Vein endothelial cell (primary cell): ENCODE measurements around the gene GOLM1.

- CAGE, long polyA plus RNA = no peak
Observed at GRCh38 chr9:83670377-83670975, 37.3 kb downstream of the UBQLN1 start.

DNA sequence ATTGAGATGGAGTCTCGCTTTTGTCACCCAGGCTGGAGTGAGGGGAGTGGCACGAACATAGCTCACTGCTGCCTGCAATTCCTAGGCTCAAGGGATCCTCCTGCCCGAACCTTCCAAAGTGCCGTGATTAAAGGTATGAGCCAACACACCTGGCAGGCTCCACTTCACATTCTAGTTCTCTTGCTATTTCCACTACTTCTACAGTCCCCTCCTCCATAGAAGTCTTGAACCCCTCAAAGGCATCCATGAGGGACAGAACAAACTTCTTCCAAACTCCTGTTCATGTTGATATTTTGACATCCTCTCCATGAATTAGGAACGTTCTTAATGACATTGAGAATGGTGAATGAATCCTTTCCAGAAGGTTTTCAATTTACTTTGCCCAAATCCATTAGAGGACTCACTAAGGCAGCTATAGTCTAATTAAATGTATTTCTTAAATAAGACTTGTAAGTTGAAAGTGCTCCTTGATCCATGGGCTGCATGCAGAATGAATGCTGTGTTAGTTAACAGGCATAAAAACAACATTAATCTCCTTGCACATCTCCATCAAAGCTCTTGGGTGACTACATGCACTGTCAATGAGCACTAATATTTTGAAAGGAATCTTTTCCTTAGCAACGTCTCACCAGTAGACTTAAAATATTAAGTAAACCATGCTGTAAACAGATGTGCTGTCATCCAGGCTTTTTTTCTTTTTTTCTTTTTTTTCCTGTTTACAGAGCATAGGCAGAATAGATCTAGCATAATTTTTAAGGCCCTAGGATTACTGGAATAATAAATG lies 36.6 kb downstream of the UBQLN1 start:
- CAGE, long polyA plus RNA = no peak

DNA sequence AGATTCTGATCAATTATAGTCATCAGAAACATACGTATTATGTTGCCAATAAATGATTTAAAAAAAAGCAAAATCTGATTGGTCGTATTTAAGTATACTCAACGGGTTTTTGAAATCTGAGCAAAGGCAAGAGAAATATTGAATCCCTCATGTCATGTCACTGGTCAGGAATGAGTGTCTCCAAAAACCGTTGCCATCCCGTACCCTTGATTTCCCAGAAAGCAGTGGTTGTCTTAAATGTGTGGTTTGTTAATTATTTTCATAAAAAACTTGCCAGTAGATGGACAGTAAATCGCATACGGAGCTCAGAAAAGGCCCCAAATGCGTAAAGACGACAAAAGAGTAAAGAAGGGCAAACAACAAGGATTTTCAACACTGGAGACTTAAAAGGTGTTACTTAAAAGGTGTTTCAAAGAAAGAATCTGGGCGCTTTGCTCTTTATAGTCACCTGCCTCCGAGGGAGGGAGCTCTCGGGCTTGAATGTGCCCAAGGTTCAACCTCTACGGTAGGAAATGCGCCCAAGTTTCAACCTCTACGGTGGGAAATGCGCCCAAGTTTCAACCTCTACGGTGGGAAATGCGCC lies 816 bp downstream of the KIF27 start:
- CAGE, long polyA plus RNA = no peak

DNA sequence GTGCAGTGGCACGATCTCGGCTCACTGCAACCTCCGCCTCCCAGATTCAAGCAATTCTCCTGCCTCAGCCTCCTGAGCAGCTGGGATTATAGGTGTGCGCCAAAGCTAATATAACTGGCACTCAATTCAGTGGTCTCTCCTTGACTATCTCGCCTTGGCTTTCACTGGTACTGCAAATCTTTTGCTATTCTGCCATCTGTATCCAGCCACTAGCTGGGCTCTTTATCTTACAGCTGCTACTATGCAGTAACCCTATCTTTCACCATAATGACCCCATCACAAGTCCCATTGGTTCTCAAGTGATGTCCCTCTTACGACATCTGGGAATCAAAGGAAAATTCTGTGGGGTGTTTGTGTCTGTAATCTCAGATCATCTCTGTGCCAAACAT lies 9.0 kb upstream of the C9orf64 start:
- CAGE, long polyA plus RNA = no peak

DNA sequence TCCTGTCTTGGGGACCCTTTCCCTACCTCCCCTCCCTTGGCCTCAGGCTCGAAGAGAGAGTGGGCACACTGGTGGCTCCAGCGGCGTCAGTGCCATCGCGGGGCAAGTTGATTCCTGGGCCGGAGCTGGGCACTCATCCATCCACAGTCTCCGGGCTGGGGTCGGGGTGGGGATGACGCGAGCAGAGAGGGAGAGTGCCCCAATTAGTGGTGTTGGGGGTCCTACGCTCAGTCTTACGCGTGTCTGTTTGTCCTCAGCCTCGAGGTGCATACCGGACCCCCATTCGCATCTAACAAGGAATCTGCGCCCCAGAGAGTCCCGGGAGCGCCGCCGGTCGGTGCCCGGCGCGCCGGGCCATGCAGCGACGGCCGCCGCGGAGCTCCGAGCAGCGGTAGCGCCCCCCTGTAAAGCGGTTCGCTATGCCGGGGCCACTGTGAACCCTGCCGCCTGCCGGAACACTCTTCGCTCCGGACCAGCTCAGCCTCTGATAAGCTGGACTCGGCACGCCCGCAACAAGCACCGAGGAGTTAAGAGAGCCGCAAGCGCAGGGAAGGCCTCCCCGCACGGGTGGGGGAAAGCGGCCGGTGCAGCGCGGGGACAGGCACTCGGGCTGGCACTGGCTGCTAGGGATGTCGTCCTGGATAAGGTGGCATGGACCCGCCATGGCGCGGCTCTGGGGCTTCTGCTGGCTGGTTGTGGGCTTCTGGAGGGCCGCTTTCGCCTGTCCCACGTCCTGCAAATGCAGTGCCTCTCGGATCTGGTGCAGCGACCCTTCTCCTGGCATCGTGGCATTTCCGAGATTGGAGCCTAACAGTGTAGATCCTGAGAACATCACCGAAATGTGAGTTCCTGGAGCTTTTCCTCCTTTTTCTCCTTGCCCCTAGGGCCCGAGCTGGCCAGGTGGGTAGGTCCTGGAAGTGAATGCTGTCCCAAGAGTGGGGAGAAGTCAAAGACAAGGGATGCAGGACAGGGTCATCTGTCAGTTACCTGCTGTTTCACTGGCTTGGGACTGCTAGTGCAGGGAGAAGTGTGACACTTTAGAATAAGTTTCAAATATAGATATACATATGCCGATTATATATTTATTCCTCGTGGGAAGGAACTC lies 943 bp downstream of the NTRK2 start:
- CAGE, long polyA plus RNA = no peak

DNA sequence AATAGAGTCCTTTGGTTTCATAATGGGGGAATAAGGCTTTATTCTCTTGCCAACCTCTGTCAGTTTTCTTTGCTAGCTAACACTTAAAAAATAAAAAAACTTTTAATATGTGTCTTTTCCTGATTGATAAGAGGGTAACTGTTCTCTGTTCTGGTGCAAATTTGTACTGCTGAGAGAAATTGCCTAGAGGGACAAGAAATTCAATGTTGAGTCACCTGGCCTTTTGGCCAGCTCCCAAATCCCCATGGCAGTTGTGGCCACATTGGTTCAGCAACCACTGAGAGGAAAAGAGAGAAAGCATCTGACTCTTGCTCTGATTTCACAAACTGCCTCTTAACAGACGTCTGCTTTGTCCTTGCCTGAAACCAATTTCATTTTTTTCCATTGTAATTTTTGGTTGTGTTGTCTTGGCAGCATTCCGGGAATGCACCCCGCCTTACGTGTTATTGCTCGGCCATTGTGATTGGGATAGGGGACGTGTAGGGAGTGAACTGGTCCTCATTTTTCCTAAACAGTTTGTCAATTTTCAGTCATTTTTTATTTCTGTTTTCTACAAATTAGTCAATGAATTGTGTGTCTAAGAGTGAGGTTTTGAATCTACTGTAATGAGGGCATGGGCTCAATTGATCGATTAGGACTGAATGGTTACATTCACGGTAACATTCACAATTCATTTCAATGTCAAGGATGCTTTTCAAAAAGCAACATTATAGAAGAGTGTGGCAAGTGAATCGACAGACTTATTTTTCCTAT lies 42.5 kb downstream of the NTRK2 start:
- CAGE, long polyA plus RNA = no peak

DNA sequence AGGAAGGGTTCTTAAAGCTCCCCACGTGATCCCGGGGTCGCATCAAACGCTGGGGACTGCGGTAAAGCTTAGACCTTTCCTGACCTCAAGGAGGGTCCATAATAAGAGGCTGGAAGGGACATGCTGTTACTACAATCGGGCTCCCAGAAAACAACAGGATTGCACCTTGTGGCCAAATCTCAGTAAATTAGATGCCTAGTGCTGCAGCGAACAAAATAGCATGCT lies 548 bp upstream of the AGTPBP1 start:
- CAGE, long polyA plus RNA = no peak

GRCh38 chr9:86027767-86028364 lies 71.5 kb downstream of the GOLM1 start:
- CAGE, long polyA plus RNA = no peak

- CAGE, long polyA plus RNA = no peak
Observed at GRCh38 chr9:86033197-86033780, 66.1 kb downstream of the GOLM1 start.

DNA sequence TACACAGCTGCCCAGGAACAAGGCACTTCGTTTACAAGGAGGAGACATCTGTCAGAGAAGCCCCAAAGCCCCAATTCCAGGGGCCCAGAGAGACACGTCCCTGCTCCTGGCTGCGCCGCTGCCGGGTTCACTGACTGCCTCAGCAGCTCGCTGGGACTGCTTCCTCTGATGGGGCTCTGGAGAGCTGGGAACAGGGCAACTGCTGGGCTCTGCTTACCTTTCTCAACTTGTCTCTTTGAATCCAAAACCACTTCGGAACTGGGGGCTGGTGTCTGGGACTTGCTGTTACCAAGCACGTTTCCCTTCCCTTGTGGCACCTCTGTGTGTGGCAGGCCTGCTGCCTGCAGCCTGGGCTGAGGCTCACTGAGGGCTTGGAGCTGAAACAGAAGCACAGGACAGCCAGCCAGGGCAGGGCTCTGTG lies 63.2 kb downstream of the GOLM1 start:
- CAGE, long polyA plus RNA = no peak

DNA sequence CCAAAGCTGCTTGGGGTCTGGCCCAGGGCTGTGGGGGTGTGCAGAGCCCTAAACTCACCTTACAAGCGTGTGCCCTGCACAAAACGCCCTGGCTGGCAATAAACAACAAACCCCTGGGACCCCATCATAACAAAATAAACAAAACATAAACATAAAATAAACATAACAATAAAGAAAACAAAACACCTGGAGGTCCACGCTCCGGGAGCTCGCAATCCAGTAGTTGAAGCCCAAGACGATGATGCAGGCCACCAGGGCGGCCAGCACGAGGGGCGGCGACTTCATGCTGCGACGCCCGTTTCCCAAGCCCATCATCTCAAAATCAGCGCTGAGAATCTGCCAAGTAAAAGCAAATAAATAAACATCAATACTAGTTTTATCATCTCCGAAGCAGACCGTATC lies 20.4 kb downstream of the GOLM1 start:
- CAGE, long polyA plus RNA = no peak

GRCh38 chr9:86098474-86099739 lies at the start of gene GOLM1:
GOLM1 (minus strand) TSS chr9:86099558.
- CAGE, long polyA plus RNA = no peak

DNA sequence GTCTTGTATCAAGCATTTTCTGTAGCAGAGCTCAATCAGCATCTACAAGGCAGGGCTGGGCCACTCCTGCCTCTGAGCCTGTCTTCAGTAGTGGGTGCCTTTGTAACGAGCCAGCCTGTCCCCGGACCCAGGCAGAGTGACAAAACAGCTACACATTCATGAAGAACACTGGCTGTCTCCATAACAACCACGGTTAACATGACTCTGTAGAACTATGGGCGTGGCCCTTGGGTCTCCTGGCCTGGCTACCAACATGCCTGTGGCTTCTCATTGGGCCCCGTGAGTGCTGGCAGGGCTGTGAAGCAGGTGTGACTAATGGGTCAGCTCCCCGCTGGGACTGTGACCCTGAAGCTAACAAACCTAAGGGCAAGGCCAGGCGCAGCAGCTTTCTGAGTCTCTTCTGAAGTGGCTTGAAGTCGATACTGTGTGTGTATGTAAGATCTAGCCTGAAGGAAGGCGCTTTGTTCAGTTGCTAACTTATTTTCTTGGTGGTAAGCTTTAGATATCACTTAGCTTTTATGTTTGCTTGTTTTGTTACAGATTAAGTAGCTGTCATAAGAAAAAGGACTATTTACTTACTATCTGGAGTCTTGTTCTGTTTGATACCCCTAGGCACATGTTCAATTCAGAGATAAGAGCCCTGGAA lies 28.0 kb upstream of the GOLM1 start:
- CAGE, long polyA plus RNA = no peak

DNA sequence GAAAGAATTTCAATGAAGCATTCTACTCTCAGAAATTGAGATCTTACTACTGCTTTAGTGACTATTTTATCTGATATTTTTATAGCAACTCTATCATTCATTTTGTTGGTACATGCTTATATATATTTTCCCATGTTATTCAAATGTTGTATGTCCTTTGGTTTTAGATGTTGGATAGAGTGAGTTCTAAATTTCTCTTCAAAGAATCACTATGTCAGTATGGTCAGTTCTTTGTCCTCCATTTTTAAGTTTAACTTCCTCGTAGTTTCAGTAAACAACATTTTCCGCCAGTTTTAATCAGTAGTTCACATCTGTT lies 82.1 kb upstream of the TUT7 start:
- CAGE, long polyA plus RNA = no peak

DNA sequence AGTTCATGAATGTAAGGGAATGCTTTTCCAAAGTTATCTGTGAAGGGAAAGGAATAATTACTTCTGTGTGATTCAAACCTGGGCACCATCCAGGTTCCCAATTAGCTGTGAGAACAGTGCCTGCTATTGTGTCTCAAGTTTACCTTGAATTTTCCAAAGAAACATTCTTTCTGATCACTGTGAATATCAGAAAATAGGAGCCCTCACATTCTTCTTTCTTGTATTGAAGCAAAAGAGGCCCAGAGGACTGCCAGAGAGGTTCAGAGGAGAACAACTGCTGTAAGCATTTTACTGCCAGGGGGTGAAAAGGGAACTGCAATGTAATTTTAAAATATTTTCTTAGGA lies 100.9 kb upstream of the TUT7 start:
- CAGE, long polyA plus RNA = no peak

GRCh38 chr9:86721116-86721695 lies 226.1 kb downstream of the GAS1 start:
- CAGE, long polyA plus RNA = no peak

DNA sequence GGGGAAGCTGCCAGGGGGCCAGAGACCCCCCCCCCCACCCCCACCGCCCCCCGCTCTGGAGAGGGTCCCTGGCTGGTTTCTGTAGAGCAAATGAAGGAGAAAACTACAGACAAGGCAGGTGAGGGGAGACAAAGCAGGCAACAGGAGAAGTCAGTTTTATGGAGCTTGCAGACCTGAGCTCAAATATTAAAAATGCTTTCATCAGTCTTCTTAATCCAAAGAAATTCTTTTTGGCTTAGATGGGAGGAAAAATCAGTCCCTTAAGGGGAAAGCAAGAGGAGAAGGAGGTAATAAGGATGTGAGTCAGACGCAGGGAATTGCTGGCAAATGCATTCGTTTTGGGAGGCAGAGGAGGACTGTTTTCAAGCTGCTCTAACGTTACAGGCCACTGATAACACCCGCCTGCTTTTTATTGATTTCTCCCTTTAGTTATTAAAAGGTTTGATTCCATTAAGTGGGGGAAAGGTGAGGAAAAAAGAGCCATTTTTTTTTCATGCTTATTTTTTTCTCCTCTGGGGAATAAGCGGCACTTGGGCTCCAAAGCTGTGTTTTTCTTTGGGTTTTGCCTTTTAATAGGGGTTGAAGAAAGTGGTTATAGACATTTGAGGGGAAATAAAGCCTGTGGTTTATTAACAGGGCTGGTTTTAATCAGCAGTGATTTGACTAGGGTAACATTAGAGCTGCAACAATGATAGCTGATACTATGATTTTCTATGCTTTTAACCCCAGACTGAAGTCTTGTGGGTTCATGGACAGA lies 225.4 kb downstream of the GAS1 start:
- CAGE, long polyA plus RNA = no peak

- CAGE, long polyA plus RNA = no peak
Observed at GRCh38 chr9:86750888-86751221, 196.5 kb downstream of the GAS1 start.

GRCh38 chr9:87194413-87194881 lies 247.1 kb upstream of the GAS1 start:
- CAGE, long polyA plus RNA = no peak

DNA sequence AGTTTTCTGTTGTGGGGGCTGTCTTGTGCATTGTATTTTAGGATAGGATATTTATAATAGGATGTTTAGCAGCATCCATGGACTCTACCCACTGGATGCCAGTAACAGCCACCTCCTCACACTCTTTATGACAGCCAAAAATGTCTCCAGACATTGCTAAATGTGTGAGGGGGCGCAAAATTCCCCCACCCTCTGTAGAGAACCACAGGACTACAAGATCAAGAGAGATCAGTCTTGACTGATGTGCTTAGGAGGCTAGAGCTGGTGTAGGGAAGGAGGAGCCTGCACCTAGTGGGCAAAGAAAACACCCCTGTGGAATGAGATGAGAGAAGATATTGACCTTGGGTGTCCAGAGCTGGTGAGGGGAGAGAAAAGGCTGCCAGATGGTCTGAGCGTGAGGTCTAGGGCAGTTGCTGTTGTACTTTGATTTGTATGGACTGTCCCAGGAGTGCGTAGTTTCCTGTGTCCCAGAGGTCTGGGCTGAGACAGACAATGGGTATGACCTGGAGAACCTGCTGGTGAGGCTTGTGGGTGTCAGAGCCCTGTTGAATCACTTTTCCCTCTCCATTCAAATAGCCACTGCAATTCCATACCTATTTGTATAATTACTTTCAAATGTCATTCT lies 16.3 kb downstream of the DAPK1 start:
- CAGE, long polyA plus RNA = no peak